ENCODE measurements around a stretch of chr18.

DNA sequence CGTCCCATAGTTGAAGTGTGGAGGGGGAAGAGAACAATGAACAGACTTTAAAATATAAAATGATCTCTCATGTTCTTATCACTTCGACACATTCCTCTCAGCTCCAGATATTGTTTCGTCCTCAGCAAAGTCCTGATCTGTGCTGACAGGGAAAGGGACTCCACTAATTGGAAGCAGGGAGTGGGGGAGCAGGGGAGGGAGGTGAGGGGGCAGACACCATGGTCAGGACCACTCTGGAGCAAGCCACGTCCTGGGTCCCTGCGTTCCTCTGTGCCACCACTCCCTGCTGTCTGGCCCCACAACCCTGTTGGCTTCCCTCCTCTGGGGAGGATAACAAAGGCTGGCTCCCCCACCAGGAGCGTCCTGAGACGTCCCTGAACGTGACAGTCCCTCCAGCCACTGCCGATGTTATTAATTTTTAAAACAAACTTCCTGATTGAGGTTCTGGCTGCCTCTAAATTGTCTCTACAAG lies 257.2 kb downstream of the SETBP1 start:
- PRO-cap, result no peak

DNA sequence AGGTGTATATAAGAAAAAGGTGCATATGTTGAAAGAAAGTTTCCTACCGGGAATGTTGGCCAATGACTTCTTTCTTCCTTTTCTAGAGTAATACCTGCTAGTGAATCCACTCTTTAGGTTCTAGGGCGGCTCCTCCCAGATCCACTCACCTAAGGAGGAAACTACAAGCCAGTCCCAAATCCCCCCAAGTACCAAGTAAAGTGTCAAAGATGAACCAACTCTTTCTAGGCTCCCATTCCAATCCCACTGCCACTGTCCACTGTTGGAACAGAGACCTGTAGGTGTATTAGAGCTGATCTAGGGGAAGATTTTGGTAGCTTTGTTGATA lies 376.3 kb upstream of the SLC14A2 start:
- PRO-cap, result no peak

DNA sequence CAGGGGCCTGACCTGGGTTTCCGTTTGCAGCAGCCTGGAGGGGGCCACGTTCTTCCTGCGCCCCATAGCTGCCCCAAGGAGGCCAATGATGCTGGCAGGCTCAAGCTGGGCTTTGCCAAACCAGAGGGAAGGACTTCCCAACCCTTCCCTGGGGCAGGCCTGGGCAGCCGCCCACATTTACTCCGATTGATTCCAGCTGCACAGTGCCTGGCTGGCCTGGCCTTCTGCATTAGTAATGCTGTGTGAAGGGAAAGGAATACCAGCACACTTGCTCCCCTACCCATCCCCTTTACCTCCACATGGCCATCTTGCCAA lies 360.6 kb upstream of the SLC14A2 start:
- PRO-cap, result no peak

DNA sequence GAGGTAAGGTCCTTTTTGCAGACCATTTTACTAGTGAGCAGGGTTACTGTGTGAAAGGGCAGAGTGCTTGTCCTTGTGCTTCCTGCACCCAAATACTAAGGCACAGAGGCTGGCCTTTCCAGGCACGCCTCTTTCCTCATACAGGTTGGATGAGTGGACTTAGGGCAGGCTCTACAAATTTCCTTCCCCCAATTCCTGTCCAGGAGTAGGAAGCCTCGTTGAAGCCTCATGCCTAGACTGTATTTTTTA lies 288.7 kb upstream of the SLC14A2 start:
- PRO-cap, result no peak

DNA sequence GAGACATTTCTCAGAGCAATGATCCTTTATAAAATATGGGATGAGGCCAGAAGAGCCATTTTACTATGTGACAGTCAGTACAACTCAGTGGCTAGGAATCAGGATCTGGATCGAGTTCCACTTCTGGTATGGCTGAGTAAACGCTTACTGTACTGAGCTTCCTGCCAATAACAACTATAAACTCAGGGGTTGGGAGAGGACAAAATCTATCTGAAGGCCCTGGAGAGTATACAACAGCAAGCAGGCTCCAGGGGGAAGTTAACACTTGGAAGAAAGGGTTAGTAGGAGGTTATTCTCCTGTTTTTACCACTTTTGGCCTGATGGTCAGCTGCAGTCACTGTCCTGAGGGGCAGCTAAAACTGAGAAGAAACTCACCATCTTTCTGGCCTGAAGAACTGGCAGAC lies 22.3 kb upstream of the SIGLEC15 start:
- PRO-cap, result no peak

GRCh38 chr18:46061183-46061697 lies 10.8 kb downstream of the PSTPIP2 start:
- PRO-cap, result no peak

GRCh38 chr18:46334753-46335250 lies 984 bp downstream of the RNF165 start:
- PRO-cap, result no peak

DNA sequence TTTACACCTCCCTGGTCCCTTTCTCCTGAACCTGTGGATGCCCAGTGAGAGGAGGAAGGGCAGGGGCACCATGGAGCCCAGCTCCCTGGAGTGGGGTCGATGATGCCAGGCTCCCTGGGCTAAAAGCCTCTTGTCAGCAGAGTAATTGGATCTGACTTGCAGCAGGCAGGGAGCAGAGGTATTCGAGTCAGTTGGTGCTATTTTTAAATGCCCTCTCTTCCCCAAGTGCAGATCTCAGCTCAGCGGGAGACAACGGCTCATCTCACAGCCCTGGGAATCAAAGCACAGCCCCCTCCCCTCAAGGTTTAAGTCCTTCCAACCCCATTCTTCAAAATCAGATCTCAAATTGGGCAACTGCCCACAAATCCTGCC lies 78.0 kb downstream of the RNF165 start:
- PRO-cap, result bidirectional peak, plus-strand start at position 230 of the sequence, minus-strand start at position 95 of the sequence

DNA sequence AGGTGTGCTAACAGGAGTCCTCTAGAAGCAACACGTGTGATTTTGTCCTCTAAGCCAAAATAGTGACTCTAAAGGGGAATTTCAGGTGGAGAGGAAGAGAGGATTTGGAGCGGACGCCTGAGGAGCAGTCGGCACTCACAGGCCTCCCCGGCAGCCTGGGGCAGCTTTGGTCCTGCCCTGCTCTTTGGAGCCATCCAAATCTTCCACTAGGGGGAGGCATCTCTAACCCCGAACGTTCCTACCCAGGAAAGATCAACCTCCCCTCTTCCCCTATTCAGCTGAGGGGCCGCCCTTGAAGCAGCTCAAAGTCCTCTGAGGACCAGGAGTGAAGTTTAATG lies 1.1 kb upstream of the LOXHD1 start:
- PRO-cap, result no peak

GRCh38 chr18:46660922-46661453 lies 4.0 kb upstream of the LOXHD1 start:
- PRO-cap, result no peak

GRCh38 chr18:46868115-46868545 lies 49.2 kb downstream of the PIAS2 start:
- PRO-cap, result no peak

GRCh38 chr18:47101626-47102347 lies 48.5 kb downstream of the HDHD2 start:
- PRO-cap, result no peak

DNA sequence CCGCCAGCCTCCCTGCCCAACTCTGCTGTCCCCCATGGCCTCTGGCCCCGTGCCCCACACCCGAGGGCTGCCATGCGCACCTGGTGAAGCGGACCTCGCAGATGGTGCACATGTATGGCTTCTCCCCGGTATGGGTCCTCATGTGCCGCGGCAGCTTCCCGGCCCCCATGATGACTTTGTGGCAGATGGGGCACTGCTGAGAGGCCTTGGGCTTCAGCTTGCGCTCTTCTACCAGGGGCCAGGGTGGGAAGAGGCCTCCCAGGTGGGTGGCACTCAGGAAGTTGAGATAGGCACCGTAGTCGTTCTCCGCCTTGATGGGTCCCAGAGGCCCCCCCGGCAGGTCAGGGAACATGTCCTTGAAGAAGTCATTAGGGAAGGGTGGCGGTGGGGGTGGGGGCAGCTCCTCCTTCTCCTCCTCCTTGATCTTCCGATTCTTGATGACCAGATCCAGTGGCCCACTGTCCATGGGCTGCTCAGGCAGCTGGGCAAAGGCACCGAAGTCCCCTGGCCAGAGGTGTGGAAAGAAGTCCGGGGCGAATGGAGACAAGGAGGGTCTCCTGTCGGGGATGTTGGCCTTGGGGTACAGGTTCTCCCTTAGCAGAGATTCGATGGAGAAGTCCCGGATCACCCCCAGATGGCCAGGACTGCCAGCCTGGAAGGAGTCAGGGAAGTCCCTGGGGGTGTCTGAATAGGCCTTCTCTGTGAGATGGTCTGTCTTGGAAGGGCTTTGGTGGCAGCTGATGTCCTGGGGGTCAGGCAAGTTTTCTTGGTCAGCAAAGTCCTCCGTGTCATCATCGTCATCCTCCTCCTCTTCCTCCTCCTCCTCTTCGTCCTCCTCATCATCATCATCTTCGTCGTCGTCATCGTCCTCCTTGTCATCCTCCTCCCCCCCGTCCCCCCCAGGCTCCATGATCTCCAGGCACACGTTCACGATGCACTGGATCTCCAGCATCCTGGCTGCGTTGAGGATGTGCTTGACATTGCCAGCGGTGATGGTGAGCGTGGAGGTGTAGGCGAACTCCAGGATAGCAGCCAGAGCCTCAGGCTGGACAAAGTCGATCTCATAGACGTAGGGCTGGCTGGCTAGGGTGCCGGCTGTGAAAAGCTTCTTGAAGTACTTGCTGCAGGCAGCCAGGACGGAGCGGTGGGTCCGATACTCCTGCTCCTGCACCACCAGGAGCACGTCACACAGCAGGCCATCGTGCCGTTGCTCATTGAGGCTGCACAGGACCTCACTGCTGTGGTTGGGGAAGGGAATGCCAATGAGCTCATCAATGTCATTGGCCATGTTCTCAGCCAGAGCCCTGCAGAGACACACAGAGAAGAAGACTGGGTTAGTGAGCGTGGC lies 109.8 kb upstream of the SMAD2 start:
- PRO-cap, result no peak

- PRO-cap, result no peak
Observed at GRCh38 chr18:48135013-48135522, 204.6 kb upstream of the SMAD2 start.

DNA sequence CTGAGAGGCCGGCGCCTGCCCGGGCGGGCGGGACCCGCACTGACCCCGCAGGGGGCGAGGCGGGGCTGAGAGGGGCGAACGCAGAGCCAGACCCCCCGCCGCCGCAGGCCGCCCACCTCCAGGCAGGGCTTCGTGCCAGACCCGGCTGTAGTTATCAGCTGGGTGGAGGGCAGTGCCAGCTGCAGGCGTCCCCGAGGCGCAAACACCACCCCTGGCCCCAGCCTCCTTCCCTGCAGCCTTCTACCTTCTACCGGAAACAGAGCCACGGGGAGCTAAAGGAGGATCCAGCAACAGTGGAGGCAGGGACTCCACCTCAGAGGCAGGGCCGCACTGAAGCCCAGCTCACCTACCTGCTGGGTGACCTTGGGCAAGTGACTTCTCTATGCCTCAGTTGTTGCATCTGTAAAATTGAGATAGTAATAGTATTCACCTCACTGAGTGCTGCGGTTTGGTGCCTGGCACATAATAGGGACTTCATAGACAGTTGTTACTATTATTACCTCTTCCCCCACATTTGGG lies 231.6 kb upstream of the SMAD2 start:
- PRO-cap, result no peak

DNA sequence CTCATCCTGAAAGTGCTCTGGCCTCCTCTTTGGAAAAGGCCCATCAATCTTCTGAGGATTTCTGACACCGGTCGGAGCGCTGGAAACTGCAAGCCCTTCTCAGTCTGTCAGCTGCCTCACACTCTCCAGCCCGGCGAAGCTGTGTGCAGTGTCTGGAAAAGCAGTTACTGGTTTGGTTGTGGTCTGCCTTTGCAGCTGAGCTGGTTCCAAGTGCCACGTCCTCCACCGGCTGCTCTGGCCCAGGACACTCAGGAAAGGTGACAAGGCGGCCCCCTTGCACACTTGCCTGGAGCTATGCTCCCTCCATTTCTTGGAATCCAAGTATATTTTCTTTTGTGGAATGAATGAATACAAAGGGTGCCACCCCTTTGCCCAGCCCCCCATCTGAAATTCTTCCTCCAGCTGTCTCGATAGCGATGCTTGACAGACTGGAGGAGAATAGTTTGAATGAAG lies 32.5 kb upstream of the ZBTB7C start:
- PRO-cap, result no peak

DNA sequence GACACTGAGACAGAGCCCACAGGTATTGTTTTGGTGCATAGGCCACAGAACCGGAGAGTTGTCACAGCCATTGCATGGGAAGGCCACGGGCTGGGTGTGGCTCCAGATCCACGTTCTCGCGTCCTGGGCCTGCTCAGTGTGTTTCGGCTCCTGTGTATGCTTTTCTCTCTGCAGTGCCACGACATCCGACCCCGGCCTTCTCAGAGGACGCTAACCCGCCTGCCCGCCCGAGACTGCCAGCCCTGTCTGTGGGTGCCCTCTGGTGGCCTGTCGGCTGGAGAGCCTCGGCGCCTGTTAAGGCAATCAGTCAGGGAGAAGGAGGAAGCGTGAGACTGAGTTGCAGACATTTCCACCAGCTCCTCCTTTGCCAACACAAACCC lies 37.3 kb upstream of the ZBTB7C start:
- PRO-cap, result no peak

GRCh38 chr18:48452755-48453361 lies 43.7 kb upstream of the ZBTB7C start:
- PRO-cap, result no peak

GRCh38 chr18:48592444-48593382 lies 53.9 kb downstream of the CTIF start:
- PRO-cap, result no peak

- PRO-cap, result no peak
Observed at GRCh38 chr18:48621037-48621667, 82.3 kb downstream of the CTIF start.